ENCODE results near the genes SMAD7, ACAA2, MBD2 and C18orf54.

- CAGE, long polyA plus RNA, result no peak
- RRBS, result 55% methylated on average over 4 of the region's 10 CpGs
Observed at GRCh38 chr18:48946221-48947006, 4.4 kb downstream of the SMAD7 start.

GRCh38 chr18:48950654-48950758 lies 259 bp downstream of the SMAD7 start:
- CAGE, long polyA plus RNA, result no peak
- RRBS, result 2% methylated on average over 9 of the region's 18 CpGs

DNA sequence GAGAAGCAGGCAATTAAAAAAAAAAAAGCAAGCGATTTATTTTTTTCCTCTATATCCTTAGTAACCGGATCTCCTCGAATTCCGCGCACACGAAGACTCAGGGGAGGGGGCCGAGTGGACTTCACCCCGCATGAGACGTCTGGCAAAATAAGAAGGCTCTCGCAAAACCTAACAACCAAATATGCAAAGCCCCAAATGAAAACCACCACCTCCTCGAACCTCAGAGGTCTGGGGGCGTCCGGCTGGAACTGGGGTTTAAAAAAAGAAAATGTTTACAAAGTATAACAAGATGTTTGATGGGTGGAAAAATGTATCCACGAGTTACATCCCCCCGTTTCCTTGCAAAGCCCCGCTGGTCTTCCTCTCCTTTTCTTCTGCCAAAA lies at the start of gene SMAD7:
SMAD7 (minus strand) TSS at position 14 of the 383 bp plus-strand sequence.
- CAGE, long polyA plus RNA, result no peak
- RRBS, result no CpG with 5 or more reads among the region's 16 CpGs

GRCh38 chr18:48952130-48952899 lies 1.6 kb upstream of the SMAD7 start:
- CAGE, long polyA plus RNA, result no peak
- RRBS, result under 1% methylated on average over 23 of the region's 68 CpGs

GRCh38 chr18:48956294-48956776 lies 5.6 kb upstream of the SMAD7 start:
- CAGE, long polyA plus RNA, result no peak
- RRBS, result no CpG with 5 or more reads among the region's 2 CpGs

DNA sequence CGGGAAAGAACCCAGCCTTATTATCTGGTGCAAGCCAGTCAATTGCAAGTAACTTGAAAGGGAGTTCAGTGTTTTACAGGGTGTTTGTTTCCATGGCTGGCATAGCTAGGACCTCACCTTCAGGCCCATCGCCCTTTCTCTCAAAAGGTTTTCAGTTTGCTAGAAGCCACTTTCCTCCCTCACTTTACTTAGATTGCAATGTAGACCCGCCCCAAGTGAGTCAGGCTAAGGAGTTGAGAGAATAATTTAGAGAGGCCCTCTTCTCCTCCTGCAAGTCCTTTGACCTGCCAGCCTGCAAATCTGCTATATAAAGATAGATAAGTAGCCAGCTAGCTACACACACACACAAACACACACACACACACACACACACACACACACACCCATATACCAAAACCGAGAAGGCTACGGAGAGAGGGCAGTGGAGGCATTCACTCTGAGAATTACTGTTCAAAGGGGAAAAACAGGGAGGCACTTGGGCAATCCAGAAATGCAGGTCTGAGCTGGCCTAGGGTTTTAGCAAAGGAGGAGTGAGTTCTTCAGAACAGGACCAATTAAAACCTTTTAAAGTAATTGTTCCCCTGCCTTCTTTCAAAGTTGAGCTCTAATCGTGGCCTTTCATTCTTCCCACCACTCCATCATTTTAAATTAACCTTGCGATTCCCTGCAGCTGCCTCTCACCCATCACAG lies 23.0 kb upstream of the SMAD7 start:
- CAGE, long polyA plus RNA, result no peak
- RRBS, result no CpG with 5 or more reads among the region's 7 CpGs

DNA sequence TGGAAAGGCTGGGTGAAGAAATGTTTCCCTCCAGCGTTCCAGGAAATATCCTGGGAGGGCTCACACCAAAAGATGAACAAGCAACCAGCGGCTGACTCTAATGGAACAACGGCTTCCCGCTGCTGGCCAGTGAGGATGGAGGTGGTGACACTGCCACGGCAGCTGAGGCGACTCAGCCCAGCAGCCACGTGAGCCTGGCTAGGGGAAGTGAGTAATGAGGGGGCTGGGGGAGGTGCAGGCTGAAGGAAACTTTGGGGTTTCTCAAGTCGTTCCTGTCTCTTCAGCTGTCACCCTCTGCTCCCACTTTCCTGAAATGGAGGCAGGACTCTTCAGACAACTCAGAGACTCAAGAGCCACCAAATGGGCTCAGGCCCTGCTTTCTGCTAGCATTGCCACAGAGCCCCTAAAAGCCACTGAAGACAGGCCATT lies 105.1 kb upstream of the SMAD7 start:
- CAGE, long polyA plus RNA, result no peak
- RRBS, result no CpG with 5 or more reads among the region's 8 CpGs

GRCh38 chr18:49476566-49476877 lies 10.5 kb downstream of the C18orf32 start:
- CAGE, long polyA plus RNA, result no peak
- RRBS, result no CpG with 5 or more reads among the region's 6 CpGs

- CAGE, long polyA plus RNA, result no peak
- RRBS, result 3% methylated on average over 21 of the region's 45 CpGs
Observed at GRCh38 chr18:49560547-49561228, 1.2 kb upstream of the LIPG start.

GRCh38 chr18:49724160-49724680 lies 89.1 kb downstream of the ACAA2 start:
- CAGE, long polyA plus RNA, result no peak
- RRBS, result no CpG with 5 or more reads among the region's 7 CpGs

DNA sequence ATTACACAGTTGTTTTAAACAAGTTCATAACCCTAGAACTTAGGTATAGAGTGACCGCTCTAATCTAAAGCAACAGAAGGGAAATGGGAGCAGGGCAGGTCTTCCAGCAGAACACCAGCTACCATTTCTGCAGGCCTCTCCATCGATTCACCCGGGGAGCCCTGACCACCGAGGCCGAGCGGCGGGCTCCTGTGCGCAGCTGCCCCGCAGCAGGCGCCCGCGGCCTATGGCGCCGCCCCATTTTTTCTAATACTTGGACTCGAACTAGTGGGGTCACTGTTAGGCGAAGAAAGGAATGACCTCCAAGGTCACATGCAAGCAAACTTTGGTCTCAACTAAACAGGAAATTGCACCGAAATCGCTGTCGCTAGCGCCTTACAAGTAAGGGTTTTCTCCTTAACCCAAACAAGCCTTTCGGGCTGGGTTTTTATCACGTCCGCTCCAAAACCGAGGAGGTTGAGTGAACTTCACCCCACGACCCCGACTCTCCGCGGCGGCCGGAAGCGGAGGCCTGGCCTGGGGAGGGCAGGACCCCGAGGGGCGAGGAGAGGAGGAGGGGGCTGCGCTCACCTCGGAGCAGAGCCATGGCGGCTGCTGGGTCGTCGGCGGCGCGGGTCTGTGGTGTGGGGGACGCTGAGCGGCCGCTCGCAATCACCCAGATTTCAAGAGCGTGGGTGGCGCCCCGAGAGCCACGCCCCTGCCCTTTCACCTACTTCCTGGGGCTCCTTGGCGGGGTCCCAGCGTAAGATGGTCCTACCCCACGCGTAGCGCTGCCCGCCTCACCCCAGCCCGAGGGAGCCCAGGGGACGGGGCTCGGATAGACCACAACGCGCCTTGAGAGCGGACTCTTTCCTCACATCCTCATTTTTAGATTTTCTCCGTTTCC lies at the start of gene ACAA2:
ACAA2 (minus strand) TSS at position 635 of the 886 bp plus-strand sequence.
- CAGE, long polyA plus RNA, result start-site peak on the minus strand centred at position 647 of the sequence, 60 bp wide, 149 and 306 reads in 2 replicates
- RRBS, result no CpG with 5 or more reads among the region's 62 CpGs

DNA sequence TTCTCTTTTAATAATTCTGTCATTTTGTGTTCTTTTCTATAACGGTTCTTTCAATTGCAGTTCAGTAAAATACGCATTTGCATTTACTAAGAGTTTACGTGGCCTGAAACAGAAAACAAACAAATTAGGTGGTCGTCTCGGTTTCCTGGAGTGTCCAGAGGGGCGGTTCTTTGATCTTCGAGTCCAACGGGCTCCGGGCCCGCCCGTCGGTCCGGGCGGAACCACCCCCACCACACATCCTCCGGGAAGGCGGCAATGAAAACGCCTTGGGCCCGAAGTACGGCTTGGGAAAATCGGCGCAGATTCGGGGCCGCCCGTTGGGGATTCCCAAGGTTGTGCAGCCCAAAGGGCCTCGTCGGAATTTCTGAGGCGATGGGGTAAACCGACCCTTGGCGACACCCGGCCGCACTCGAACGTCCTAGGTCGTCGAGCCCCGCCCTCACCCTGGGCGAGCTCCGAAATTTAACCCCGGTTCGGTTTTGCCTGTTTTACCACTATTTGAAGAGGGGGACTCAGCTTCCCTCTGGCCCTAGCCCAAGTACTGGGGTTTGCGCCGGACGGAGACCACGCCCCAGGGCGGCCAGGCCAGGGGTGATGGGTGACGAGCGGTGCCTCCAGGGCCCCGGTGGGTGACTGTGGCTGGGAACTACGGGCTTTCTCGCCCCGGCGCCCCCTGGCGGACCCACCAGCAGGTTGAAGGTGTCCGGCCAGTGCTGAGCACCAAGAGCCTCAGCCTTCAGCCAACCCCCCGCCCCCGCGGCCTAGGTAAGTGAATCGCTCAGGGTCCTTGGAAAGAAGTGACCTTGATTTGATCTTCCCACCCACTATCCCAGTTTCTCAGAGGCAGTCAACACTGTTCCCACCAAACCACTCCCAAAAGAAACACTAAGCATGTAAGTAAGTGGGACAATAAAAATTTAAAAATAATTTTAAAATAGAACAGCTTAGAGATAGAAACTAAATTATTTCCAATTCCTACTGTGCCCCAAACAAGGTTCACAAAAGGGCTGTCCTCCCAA lies 2.0 kb upstream of the CFAP53 start:
- CAGE, long polyA plus RNA, result no peak
- RRBS, result 25% methylated on average over 22 of the region's 58 CpGs

DNA sequence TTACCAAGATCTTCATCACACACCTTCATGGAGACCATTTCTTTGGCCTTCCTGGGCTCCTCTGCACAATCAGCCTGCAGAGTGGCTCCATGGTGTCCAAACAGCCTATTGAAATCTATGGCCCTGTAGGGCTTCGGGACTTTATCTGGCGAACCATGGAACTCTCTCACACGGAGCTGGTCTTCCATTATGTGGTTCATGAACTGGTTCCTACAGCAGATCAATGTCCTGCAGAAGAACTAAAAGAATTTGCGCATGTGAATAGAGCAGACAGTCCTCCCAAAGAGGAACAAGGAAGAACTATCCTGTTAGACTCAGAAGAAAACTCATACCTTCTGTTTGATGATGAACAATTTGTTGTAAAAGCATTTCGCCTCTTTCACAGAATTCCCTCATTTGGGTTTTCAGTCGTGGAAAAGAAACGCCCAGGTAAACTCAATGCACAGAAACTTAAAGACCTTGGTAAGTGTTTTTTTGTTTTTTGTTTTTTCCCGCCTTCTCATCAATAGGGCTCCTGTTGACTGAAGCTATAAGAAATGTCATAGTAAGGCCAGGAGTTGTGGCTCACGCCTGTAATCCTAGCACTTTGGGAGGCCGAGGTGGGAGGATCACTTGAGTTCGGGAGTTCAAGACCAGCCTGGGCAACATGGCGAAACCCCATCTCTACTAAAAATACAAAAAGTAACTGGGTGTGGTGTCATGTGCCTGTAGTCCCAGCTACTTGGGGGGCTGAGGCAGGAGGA lies 16.4 kb downstream of the ELAC1 start:
- CAGE, long polyA plus RNA, result no peak
- RRBS, result no CpG with 5 or more reads among the region's 12 CpGs

DNA sequence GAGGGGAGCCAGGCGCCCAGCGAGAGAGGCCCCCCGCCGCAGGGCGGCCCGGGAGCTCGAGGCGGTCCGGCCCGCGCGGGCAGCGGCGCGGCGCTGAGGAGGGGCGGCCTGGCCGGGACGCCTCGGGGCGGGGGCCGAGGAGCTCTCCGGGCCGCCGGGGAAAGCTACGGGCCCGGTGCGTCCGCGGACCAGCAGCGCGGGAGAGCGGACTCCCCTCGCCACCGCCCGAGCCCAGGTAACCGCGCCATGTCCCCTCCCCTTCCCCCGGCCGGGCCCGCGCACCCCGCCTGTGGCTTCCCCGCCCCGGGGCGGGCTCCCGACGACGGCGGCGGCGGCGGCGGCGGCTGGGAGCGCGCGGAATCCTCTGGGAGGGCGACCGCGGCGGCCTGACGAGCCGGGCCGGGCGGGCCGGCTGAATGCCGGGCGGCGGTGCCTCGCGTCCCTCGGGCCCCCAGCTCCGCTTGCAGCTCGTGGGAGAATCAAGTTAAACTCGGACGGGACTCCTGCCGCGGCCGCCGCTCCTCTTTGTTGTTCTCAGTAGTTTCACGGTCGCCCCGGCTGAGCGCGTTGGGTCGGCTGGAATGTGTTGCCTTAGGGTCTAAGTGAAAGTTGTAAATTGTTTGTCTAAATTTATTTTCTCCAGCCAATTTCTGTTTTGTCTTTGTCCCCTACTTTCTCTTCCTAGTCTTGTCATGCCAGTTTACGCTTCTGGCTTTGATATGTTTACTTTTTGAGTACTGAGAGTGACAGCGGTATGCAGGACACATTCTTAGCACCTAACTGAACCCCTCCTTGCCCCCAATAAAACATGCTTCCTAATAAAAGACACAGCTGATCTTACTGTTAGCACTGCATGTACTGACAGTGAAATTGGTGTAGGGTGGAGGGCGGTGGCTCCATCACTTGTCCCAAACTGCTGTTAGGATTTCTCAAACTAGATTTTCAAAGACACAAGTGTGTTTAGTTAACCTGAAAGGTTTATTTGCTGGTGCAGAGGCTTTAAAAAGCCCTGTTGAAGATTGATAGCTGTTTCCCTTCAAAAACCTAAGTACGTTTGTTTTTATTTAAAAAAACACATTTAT lies 717 bp downstream of the SMAD4 start:
- CAGE, long polyA plus RNA, result no peak
- RRBS, result under 1% methylated on average over 41 of the region's 91 CpGs

- CAGE, long polyA plus RNA, result start-site peak on the plus strand at chr18:51083331-51083372, 41 and 49 reads in 2 replicates
- RRBS, result no CpG with 5 or more reads among the region's 2 CpGs
Observed at GRCh38 chr18:51083078-51083777, 53.2 kb downstream of the SMAD4 start.

DNA sequence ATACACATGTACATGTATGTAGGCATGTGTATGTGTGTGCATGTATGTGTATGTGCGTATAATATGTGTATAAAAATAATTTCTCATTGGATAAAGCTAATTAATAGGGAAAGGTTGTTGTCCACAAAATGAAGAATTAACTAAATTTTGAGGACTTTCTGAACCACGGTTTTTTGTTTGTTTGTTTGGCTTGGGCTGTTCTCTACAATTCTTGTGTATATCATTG lies 529.1 kb upstream of the DCC start:
- CAGE, long polyA plus RNA, result no peak
- RRBS, result no CpG with 5 or more reads among the region's 2 CpGs

- CAGE, long polyA plus RNA, result start-site peak on the minus strand at chr18:54224039-54224146, 426 and 362 reads in 2 replicates; start-site peak on the minus strand at chr18:54224573-54224633, 203 and 161 reads in 2 replicates
- RRBS, result 1% methylated on average over 62 of the region's 125 CpGs
Observed at GRCh38 chr18:54223831-54225052, at the start of gene MBD2. MBD2 (minus strand) TSS chr18:54224669.

DNA sequence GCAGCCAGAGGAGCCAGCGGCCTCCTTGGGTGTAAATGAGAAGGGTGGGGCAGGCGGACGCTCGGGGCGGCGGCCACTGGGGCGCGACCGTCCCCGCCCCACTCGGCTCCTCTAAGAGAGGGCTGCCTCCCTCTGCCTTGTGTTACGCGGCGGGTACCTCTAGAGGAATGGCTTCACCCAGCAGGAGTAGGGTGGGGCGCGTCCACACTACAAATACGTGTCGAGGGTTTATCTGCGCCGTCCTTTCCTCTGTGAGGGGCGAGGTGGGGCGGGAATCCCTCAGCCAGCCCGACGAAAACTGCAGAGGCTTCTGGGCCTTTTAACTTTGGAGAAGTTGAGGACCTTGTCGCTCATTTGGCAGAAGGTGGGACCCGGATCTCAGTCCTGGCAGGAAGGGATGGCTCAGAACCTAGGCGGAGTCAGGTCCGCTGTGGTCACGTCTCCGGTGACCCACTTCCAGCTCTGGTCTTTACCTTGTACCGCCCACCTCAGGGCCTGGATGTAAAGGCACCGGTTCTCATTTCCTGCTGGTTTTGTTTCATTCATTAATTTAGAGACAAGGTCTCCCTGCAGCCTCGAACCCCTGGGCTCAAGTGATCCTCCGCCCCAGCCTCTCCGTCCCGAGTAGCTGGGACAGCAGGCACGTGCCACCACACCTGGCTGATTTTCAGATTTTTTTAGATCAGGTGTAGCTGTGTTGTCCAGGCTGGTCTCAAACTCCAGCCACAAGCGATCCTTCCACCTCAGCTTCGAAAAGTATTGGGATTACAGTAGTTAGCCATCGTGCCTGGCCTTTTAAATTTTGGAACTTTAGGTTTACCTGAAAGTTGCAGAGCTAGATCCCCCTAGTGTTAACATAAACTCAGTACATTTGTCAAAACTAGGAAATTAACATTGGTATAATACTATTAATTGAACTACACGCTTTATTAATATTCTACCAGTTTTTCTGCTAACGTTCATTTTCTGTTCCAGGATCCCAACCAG lies 645 bp downstream of the POLI start:
- CAGE, long polyA plus RNA, result no peak
- RRBS, result 3% methylated on average over 7 of the region's 42 CpGs

- CAGE, long polyA plus RNA, result start-site peak on the plus strand at chr18:54357952-54358023, 23 and 29 reads in 2 replicates
- RRBS, result 1% methylated on average over 18 of the region's 71 CpGs
Observed at GRCh38 chr18:54357742-54358753, at the start of gene C18orf54. C18orf54 (plus strand) TSS chr18:54357906.

DNA sequence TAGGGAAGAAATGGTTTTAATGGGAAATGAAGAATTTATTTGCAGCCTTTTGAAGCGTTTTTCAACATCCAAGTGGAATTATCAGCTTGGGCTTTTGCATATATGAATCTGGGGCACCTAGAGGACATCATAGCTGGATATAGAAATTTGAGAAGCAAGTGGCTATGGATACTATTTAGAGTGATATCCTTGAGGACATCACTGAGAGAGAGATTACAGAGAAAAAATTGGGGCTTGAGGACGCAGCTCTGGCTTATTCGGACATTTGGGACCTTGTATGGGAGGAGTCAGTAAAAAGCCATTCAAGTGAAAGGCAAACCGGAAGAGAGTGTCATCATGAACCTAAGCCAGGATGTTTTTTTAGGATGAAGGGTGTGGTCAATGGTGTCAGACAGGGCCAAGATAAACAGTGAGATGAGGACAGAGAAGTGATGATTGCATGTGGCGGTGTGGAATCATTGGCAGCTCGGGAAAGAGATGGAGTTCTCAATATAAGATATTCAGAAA lies 4.2 kb downstream of the RAB27B start:
- CAGE, long polyA plus RNA, result no peak
- RRBS, result no CpG with 5 or more reads among the region's 6 CpGs

All from BJ (cell line).